ENCODE results near the gene CEBPZOS.

DNA sequence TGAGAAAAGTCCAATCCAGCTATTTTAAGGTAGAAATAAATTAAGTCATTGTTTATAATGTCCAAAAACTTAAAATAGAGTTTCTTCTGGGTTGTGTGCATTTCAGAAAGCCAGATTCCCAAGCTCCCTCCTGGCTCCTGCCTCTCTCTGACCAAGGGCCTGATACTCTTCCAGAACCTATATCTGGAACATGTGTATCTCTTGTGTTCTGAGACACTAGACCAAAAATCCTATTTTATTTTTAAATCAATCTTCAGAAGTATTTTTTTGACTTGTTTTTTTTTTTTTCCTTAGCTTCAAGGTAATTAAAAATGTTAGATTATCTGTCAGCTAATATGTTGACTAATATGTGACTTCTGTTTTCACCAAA lies 93.2 kb downstream of the CRIM1 start:
- PRO-cap, 4 experiments = no peak in any of the 4 experiments
- RAMPAGE, long total RNA, 2 experiments = no peak in any of the 2 experiments

GRCh38 chr2:36543333-36543792 lies 54.6 kb downstream of the FEZ2 start:
- PRO-cap, 4 experiments = no peak in any of the 4 experiments
- RAMPAGE, long total RNA, 2 experiments = no peak in any of the 2 experiments

- PRO-cap, 4 experiments = no peak in any of the 4 experiments
- RAMPAGE, long total RNA, 2 experiments = no peak in any of the 2 experiments
These were observed 33.6 kb downstream of the FEZ2 start for GRCh38 chr2:36564256-36564920.

DNA sequence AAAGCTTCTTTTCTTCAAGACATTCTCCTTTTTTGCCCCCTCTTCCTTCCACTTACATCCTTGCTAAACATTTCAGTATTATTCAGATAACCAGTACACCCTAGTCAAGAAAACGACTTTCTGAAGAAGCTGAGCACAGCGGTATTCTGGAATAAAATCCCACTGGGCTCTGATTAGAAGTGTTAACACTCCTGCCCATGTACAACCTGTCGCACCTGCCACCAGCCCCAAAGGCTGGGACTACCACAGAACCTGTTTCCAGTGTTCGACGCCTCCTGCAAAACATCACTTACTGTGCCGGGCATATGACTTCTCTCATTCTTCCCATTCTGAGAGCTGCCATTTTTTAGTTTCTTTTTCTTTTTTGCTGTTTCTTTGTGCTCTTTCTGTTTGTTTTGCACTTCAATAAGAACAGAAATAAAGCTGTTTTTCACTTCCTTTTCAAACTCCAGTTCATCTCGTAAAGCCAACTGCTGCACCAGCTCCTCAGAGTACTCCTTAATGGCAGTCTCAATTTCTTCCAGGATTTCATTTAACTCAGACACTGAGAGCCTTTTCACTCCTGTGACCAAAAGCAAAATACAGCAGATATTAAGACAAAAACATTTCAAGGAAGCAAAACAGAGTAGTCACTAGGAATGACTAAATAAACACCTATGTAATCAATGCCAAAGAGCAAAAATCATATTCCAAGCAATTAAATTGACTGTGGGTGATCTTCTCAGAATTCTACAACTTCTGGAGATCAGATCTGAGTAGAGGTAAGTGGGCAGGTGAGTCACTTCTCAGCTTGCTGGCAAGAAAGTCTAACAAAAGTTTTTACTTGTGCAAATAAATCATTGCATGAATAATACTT lies 19.4 kb downstream of the FEZ2 start:
- PRO-cap, 4 experiments = no peak in any of the 4 experiments
- RAMPAGE, long total RNA, 2 experiments = no peak in any of the 2 experiments

DNA sequence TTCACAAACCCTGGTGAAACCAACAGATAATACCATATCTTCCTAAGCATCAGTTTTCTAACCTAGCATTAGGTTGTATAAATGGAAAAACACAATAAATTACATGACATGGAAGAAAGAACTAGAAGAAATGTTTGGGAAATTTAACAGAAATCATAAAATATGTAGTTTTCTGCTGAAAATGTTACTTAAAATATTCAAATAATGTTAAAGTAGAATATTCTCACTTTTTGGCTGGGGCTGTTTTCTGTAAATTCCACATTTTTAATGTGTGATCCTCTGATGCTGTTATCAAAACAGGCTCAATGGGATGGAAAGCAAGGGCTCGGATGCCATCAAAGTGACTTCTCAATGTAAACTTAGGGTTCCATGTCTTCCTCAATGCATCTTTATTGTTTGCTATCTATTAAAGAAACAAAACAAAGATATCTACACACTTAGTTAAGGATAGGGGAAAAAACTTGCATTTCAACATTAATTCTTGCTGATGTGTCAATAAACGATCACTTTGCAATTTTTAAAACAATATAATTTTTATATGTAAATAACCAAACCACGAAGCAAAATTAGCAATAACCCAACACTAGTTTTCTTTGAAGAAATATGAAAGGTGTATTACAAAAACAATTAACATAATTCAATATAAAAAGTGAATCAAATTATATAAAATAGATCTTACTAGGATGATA lies 96.9 kb downstream of the STRN start:
- PRO-cap, 4 experiments = no peak in any of the 4 experiments
- RAMPAGE, long total RNA, 2 experiments = no peak in any of the 2 experiments

GRCh38 chr2:36877708-36878096 lies 88.6 kb downstream of the STRN start:
- PRO-cap, 4 experiments = no peak in any of the 4 experiments
- RAMPAGE, long total RNA, 2 experiments = no peak in any of the 2 experiments

GRCh38 chr2:36966751-36967407 lies 543 bp upstream of the STRN start:
- PRO-cap, 4 experiments = peak in 4 of 4 experiments; most common plus-strand start chr2:36966803 (in 2)
- RAMPAGE, long total RNA, 2 experiments = no peak in any of the 2 experiments

- PRO-cap, 4 experiments = peak in 4 of 4 experiments; most common plus-strand start chr2:37196523 (in 4); most common minus-strand start chr2:37196424 (in 4)
- RAMPAGE, long total RNA, 2 experiments = start-site peak on the plus strand in 1 of 2 experiments, at chr2:37196494-37196503 at its widest, 104 reads per replicate
These were observed at the start of gene CEBPZOS for GRCh38 chr2:37196231-37197504. CEBPZOS (plus strand) TSS chr2:37196496.

GRCh38 chr2:37279567-37280134 lies 45.0 kb downstream of the PRKD3 start:
- PRO-cap, 4 experiments = no peak in any of the 4 experiments
- RAMPAGE, long total RNA, 2 experiments = no peak in any of the 2 experiments

DNA sequence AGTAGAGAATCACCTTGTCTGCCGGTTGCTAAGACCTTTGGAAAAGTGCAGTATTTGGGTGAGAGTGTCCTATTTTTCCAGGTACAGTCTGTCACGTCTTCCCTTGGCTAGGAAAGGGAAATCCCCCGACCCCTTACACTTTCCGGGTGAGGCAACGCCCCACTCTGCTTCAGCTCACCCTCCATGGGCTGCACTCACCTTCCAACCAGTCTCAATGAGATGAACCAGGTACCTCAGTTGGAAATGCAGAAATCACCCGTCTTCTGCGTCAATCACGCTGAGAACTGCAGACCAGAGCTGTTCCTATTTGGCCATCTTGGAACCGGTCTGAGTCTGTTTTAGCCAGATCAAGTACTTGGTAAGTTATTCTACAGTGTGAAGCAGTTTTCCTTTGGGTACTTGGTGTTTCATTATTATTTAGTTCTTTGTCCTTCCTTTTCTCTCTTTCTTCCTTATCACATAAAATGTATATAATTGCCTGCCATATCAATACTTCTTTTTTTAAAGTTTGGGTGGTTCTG lies 71.4 kb downstream of the CDC42EP3 start:
- PRO-cap, 4 experiments = no peak in any of the 4 experiments
- RAMPAGE, long total RNA, 2 experiments = no peak in any of the 2 experiments

- PRO-cap, 4 experiments = no peak in any of the 4 experiments
- RAMPAGE, long total RNA, 2 experiments = no peak in any of the 2 experiments
These were observed 27.4 kb downstream of the CDC42EP3 start for GRCh38 chr2:37643815-37644743.

DNA sequence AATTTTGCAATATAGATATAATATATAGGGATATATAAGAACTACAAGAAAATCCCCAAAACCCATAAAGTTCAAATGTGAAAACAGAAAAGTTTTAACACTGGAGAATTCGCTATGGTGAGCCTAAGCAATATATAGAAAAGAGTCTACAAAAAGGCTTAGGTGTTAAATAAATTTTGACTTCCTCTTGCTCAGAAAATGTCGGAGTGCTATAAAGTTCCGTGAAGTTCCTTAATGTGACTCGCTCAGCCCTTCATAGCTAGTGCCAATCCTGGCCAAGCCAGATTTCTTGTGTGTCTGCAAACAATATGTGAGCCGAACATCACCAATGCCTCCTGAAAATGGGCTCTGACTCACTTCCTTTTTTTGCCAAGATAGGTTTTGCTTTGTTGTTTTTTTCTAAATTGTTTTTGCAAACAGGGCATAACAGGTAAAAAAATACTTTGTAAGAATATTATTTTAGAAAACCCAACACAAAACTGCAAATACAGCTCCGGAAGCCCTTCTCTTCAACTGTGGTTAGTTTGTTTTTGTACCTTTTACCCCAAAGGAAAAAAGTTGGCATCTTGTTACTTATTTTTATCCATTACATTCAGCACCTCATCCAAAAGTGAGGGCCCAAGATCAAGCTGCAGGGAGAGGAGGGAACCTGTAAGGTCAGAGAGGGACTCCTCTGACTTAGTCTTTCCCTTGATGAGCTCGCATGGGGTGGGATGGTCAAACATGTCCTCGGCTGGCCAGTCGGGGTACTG lies 26.0 kb downstream of the CDC42EP3 start:
- PRO-cap, 4 experiments = no peak in any of the 4 experiments
- RAMPAGE, long total RNA, 2 experiments = no peak in any of the 2 experiments

GRCh38 chr2:37654475-37654912 lies 16.9 kb downstream of the CDC42EP3 start:
- PRO-cap, 4 experiments = no peak in any of the 4 experiments
- RAMPAGE, long total RNA, 2 experiments = no peak in any of the 2 experiments

DNA sequence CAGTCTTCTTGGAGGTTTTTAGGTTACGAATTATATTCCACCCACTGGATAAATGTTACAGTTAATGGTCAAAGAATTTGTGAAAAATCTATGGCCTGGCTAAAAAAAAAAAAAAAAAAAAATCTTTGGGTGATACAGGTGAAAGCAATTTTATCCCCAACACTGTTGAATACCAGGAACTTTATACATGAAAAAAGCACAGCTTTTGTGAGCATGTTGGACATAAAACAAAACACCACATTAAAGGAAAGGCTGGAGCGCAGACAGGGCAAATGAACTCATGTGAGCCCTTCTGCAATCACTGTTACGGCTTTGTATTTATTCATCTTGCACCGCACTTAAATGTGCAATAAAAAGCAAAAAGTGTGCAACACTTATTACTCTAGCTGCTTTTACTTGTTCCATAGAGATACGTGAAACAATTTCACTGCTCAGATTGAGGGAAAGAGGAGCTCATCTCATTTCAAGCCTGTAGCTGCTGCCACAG lies 2.3 kb downstream of the CDC42EP3 start:
- PRO-cap, 4 experiments = no peak in any of the 4 experiments
- RAMPAGE, long total RNA, 2 experiments = no peak in any of the 2 experiments

- PRO-cap, 4 experiments = no peak in any of the 4 experiments
- RAMPAGE, long total RNA, 2 experiments = no peak in any of the 2 experiments
These were observed 94.5 kb upstream of the CDC42EP3 start for GRCh38 chr2:37765992-37766227.

DNA sequence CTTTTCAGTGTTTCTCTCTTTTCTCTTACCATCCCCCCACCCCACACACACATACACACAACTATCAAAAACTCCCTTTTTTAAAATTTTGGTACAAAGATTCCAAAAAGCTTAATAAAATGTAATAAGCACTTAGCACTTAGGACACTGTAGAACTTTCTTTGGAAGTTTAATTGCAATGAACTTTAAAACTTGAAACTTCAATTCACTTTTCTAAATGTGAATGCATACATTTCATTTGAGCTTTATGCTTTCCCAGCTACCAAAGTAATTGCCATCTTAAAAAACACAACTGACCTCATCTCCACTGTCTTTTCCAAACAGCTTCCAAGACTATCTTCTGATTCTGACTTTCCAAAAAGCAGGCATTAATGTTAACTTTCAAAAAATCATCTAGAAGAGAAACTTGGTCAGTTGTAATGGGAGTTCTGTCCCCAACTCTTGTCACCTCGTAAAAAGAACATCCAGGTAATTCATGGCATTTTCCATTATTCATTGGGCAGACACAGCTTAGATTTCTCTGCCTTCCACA lies 7.0 kb downstream of the CYP1B1 start:
- PRO-cap, 4 experiments = no peak in any of the 4 experiments
- RAMPAGE, long total RNA, 2 experiments = no peak in any of the 2 experiments

DNA sequence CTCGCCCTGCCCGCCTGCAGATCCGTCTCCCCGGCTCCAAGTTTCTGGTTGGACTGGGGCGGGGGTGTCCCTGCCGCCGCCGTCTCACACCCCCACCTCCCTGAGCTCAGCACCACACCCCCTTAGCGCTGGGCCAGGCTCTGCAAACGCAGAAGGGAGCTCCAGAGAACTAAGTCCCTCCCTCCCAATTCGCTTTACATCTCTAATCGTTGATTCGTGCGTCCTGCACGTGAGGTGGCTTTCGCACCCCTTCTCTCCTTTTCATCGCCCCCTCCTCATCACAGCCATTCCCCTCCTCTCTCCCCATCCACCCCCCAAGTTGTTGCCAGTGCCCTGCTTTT lies 366 bp upstream of the ATL2 start:
- PRO-cap, 4 experiments = peak in 4 of 4 experiments; most common plus-strand start position 151 of the sequence (in 2)
- RAMPAGE, long total RNA, 2 experiments = no peak in any of the 2 experiments

GRCh38 chr2:38533742-38534135 lies 69.0 kb downstream of the HNRNPLL start:
- PRO-cap, 4 experiments = no peak in any of the 4 experiments
- RAMPAGE, long total RNA, 2 experiments = no peak in any of the 2 experiments

DNA sequence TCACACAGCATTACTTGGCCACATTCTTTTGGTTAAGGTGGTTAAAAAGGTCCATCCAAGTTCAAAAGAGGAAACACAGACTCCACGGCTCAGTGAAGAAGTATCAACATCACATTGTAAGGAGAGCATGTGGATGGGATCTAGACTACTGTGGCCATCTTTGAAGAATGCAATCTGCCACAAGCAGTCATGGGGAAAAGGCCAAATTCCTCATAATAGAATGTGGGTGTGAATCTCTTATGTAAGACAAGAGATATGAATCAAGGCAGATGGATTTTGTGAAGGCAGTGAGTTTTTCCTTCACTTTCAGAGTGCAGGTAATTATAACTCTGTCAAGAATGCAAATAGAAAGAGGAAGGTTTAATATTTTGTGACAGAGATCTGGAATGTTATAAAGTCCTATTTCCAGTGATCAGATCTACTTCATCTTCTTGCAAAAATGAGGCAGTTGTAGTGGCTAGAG lies 30.2 kb downstream of the SRSF7 start:
- PRO-cap, 4 experiments = no peak in any of the 4 experiments
- RAMPAGE, long total RNA, 2 experiments = no peak in any of the 2 experiments

GRCh38 chr2:38731764-38732110 lies 19.4 kb downstream of the SRSF7 start:
- PRO-cap, 4 experiments = peak in 3 of 4 experiments; most common plus-strand start chr2:38732051 (in 2); most common minus-strand start chr2:38731889 (in 2)
- RAMPAGE, long total RNA, 2 experiments = no peak in any of the 2 experiments

Data from right lobe of liver (tissue), 4 donors.